Iris pigment epithelial cell (primary cell): Measurements from ENCODE around the genes CLEC1A and STYK1.

DNA sequence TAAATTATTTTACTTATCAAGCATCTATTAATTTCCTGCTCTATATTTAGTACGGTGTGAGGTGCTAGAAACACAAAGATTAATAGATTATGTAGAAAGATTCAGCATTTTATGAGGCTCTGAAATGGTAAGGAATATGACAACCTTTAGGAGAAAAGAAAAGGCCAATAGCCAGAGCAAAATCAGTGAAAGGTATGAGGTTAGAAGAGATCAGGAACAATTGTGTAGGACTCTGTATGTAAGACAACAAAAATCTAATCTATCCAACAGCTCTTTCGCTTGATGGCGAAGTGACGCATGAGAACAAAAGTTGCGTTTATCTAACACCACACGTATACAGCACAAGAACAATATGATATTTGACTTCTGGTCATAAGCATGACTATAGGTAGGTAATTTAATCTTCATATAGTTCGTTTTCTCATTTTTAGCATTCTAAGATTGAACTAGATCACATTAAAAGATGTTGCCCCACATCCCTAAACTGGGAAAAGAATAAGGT, 29.4 kb downstream of the CD69 start:
- RRBS = no CpG with 5 or more reads among the region's 7 CpGs

DNA sequence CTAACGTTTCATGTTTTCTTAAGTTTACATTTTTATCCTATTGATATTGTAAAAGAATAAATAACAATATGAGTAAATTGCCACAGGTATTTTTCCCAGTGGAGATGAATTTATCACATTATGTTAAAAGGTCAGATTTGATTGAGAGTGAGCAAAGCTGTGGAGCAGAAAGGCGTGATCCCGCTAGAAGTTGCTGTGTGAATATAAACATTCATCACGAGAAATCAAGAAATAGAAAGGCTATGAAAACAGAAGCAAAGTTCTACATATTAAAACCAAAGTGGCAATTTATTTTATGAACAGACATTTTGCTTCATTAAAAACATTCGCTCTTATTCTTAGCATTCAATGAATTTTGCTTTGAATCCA, 28.2 kb downstream of the CD69 start:
- RRBS = no CpG with 5 or more reads among the region's 5 CpGs

- RRBS = no CpG with 5 or more reads among the region's 2 CpGs
Measured at GRCh38 chr12:9740433-9740838, 20.3 kb downstream of the CD69 start.

GRCh38 chr12:9757256-9758070, 3.2 kb downstream of the CD69 start:
- RRBS = no CpG with 5 or more reads among the region's 5 CpGs

GRCh38 chr12:9761277-9761977, 726 bp upstream of the CD69 start:
- RRBS = no CpG with 5 or more reads among the region's 7 CpGs

DNA sequence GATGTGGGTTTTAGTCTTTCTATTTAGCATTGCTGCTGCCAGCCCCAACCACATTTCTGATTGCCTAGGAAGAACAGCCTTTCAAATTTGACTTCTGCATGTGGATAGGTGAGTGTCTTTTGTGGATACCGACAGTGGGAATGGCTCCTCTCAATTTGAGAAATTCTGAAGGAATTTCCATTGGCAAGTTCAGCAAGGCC, 19.0 kb upstream of the CLEC2A start:
- RRBS = no CpG with 5 or more reads among the region's 1 CpG

GRCh38 chr12:9970876-9971289, 326 bp upstream of the CLEC12A start:
- RRBS = no CpG with 5 or more reads among the region's 1 CpG

GRCh38 chr12:10098669-10099247, at the start of gene CLEC1A:
Gene CLEC1A, minus strand, starts transcription at chr12:10098985.
- RRBS = no CpG with 5 or more reads among the region's 11 CpGs

GRCh38 chr12:10121198-10121815, 8.7 kb downstream of the CLEC7A start:
- RRBS = no CpG with 5 or more reads among the region's 9 CpGs

DNA sequence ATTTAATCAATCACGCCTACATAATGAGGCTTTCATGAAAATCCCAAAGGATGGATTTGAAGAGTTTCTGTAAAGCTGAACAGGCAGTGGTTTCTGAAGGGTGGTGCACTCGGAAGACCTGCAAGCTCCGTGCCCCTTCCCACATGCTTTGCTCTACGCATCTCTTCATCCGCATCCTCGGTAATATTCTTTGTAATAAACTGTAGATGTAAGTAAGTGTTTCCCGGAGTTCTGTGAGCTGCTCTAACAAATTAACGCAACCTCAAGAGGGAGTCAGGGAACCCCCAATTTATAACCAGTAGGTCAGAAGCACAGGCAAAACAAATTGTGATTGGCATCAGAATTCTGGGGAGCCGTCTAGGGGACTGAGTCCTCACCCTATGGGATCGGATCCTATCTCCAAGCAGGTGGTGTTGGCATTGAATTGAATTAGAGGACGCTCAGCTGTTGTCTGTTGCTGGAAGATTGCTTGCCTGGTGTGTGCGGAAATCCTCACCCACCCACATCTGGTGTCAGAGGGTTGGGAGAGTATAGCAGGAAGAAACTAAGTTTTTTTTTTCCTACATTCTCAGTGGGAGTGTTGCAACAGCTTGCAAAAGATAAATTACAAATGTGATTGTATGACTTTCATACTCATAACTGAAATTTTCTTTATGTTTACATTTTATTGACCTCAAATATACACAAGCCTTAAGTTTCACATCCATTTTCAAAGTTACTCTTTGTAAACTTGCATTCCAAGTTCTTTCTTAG, 5.4 kb downstream of the TMEM52B start:
- RRBS = no CpG with 5 or more reads among the region's 12 CpGs

GRCh38 chr12:10189780-10190146, 10.9 kb downstream of the TMEM52B start:
- RRBS = no CpG with 5 or more reads among the region's 7 CpGs

DNA sequence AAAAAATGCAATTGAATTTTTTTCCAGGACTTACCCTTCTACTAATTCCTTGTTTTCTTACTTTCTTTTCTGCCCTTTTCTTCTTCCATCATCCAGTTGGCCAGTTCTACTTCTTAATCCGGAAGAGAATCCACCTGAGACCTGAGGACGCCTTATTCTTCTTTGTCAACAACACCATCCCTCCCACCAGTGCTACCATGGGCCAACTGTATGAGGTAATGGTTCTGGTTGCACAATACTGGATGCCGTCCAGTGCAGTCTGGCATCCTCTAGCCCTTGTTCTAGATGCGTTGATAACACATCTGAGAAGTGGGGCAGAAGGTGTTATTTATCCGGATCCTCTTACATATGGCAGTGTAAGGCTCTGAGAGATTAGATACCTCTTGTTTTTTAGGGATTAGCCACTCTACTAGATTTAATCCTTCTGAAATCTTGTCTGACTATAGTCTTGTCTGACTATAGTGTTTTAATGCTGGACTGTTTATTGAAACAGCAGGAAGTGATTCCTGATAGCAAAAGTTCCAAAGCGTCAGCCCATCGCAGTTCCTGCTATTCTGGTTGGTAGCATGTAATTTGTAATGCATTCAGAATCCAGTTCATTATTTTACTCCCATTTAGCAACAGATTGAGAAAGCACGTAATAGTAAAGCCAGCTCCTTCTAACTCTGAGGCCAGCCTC, 7.8 kb downstream of the GABARAPL1 start:
- RRBS = no CpG with 5 or more reads among the region's 8 CpGs

DNA sequence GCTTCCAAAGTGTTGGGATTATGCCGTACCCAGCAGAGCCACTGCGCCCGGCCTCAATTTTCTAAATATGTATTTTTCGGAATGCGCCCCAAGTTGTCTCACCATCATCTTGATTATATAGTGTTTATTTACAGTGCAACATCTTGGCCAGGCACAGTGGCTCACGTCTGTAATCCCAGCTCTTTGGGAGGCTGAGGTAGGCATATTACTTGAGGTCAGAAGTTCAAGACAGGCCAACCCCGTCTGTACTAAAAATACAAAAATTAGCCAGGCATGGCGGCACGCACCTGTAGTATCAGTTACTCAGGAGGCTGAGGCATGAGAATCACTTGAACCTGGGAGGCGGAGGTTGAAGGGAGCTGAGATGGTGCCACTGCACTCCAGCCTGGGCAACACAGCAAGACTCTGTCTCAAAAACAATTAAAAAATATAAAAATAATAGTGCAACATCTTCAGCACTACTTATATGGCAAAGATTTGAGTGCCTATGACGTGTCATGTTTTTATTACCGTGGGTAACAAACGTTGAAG, 2.8 kb downstream of the KLRD1 start:
- RRBS = no CpG with 5 or more reads among the region's 13 CpGs

- RRBS = no CpG with 5 or more reads among the region's 4 CpGs
Measured at GRCh38 chr12:10311118-10311669, 3.5 kb downstream of the KLRD1 start.

- RRBS = no CpG with 5 or more reads among the region's 3 CpGs
Measured at GRCh38 chr12:10552851-10553614, 47.3 kb downstream of the EIF2S3B start.

DNA sequence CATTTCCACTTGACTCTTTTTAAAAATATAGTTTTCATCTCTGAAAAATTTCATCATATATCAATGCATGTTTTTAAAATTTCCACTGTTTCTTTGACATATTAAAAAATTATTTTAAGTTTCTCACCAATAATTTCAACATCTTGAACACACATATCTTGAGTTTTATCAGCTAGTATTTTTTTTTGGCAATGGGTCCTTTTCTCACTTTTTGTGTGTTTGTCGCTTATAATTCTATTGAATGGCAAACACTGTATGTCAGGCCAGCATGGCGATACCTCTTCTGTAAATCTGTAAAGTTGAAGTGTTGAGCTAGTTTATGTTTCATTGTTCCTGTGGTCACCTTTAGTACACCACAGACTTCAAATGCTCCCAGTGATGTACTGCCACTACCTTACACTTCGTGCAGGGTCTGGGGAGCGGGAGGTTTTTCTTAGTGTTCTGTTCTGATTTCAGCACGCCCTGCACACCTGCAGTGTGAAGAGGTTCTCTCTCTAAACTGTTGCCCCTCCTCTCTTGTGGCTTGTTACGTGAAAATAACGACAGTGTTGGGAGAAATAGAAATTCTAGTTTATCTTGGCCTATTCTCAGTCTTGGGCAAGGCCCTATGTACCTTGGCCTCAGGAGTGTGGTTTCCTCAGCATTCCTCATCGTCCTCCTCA, 48.4 kb downstream of the EIF2S3B start:
- RRBS = no CpG with 5 or more reads among the region's 8 CpGs

DNA sequence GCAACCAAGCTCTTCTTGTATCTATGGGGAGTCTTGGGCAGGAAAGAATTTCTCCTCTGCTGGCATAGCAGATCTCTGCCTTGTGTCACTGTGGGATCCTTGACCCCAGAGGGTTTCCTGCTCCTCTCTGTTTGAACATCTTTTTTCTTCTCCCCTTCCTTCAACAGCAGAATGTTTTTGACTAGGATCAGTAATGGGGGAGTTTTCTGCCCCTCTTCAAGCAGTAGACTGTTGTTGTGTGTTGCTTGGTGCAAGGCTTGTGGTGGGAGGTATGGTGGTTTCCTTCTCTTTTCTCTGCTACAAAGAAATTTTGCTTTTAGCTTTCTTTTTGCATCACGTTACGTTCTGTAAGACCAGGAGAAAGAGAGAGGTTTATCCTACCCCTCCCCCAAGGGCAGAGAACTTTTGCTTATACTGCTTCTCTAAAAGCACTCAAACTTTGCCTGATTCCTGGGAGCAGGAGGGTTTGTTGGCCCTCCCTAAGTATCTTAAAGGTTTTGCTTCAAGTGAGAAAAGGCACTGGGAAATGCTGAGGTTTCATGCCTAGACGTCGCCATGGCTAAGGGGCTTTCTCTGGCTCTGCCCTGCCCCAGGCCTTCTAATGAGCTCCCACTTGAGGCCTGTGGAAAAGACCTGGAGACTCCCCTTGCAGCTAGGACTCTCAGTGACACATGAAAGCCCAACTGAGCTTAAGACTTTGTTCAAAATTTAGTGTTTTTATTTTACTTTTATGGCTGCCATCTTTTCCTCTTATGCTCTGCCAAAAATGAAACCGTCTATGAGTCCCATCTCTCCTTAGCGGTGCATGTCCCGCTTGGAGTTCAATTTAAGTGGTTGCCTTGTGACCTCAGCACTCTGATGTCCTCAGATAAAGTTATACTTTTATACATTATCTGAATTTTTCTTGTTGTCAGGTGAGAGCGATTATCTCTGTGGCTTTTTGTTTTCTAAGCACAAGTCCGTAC, 49.2 kb downstream of the EIF2S3B start:
- RRBS = no CpG with 5 or more reads among the region's 9 CpGs

DNA sequence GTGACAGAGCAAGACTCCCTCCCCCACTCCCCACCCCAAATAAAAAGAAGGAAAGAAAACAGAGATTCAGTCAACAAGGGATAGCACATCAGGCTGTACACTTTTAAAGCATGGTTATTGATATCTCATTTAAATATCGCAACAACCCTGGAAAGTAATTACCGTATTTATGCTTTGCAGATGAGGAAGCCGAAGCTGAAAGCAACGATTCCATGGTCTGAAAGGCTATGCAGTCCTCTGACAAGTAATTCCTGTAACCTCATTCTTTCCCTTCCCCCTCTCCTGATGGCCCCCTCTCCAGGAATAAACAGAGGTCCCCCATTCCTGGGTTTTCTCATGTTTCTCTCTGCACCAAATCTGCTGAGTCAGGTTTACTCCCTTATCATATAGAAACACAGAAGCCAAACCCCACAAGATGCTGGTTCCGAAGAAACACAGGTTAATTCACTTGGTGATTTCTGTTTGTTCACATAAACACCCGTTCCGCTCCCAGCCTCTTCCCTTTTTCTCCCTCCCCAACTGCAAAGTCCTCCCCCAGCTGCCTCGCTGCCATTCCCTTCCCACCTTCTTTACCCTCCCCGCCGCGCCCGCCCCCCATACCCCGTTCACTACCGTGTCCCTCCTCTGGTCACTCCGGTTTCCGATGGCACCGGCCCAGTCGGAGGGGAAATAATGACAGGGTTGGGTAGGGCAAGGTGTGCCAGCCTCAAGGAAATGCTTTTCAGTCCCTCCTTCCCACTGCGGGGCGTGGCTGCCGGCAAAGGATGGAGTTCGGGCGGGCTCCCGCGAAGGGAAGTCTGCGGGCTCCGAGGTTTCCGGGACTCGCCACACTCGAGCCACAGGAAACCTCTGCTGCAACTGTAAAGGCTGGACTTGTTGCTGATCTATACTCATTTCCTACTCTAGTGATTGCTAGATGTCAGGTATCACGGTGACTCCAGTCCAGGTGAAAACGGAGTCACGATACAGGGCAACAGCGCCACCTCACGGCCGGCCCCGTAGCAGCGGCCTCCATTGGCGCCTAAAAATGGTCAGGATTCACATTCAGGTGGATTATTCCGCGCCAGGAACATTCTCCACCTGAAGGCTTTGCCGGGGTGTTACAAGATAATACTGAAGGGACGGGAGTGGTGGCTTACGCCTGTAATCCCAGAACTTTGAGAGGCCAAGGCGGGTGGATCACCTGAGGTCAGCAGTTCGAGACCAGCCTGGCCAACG, at the start of gene STYK1:
Gene STYK1, minus strand, starts transcription at position 699 of the 1,218 bp plus-strand sequence.
- RRBS = 3% methylated on average over 17 of the region's 47 CpGs

- RRBS = no CpG with 5 or more reads among the region's 2 CpGs
Measured at GRCh38 chr12:10704628-10705028, 18.5 kb downstream of the YBX3 start.

DNA sequence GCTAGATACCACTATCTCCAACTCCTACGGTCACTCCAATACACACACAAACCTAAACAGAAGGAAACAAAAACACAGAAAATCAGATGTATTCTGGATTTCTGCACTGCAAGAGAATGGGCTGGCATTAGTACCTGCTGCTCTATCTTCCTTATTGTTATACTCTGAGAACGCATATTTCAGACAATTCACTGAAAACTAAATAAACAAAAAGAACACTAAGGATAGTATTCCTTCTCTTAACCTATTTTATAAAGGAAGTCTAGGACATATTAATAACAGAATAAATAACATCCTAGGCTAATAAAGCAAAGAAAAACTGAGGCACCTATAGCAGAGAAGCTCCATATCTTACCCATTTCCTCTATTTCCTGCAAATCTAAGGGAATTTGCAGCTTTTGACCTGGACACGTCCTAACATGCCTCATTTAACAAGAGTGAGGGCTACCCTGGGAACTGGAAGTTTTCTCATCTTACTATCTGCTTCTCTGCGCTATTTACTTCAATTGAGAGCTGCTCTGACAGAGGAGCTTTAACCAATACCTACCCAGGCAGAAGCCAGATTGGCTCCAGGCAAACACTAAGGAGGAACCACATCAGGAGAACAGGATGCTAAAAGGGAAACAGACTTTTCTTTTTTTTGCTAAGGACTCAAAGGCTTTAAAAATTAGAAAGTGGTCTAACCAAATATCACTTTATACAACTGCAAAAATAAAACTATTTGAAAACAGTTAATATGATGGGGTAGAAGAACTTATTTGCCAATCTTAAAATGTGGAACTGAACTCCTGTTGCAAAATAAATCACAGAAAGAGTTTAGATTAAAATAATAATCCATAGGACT, 5.7 kb downstream of the YBX3 start:
- RRBS = no CpG with 5 or more reads among the region's 4 CpGs